SJSA1 (cell line): ENCODE measurements around a stretch of chr11.

- RAMPAGE, long total RNA = no peak
Measured at GRCh38 chr11:86740614-86741042, 59.7 kb upstream of the PRSS23 start.

DNA sequence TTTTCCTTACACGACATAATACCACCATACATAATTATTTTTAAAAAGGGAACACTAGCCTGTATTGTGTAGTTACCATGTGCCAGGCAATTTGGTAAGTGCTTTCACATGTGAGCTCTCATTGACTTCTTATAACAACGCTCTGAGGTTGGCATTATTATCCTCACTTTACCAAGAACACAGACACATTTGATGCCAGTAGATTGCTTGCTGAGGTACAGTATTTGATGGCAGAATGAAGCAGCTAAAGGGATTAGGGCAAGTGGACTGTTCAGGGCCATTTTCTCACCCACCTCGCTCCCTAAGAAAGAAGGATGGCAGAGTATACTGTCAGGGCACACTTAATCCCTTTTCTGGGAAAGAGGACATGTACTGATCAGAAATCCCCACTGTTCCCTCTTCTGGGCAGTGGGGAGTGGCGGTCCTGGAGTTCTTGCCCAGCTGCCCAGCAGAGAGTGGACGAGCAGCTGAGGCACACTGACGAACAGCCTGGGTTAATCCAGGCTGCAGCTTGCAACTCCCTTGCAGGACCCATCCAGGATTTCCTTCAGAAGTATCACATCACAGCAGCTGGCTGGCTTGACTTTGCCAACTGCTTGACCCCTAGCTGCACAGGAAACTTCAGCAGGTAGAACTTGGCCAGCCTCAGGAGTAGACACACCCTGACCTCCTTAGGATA, 27.6 kb upstream of the FZD4 start:
- RAMPAGE, long total RNA = no peak

GRCh38 chr11:87330275-87330918, 292.7 kb downstream of the TMEM135 start:
- RAMPAGE, long total RNA = no peak

DNA sequence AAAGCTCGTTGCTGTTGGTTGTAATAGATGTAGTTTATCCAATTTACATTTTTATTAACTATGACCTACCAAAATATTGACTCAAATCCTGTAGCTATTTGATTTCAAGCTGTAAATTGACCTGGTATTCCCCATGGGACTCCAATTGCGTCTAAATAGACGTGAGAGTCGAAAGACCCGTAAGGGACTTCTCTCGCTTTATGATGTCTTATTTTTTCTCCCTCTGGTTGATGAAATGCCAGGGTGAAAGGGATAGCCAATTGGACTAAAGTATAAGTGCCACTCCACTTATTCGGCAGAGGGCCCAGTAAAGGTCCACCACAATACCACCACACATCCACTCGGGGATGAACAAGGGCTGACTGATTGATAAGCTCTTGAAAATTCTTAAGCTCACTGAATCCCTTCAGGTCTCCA, 91.1 kb downstream of the SLC36A4 start:
- RAMPAGE, long total RNA = no peak

- RAMPAGE, long total RNA = no peak
Measured at GRCh38 chr11:93526439-93527235, 16.6 kb downstream of the SMCO4 start.

DNA sequence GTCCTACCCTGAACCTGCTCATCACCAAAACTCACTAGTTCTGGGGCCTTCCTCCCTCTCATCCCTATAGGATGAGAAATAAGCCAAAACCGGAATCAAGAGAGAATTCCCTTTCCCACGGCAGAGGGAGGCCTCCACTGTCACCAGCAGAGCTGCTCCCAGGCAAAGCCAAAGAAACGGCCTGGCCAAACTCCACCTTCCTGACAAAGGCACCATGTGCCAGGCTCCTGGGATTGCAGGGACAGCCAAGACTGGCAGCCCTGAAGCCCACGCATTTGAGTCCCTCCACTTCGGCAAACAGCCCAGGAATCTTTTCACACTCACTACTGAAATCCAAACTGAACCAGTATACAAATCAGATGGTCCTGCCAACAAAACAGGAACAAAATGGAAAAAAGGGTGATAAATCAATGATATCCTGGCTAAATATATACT, 6.1 kb downstream of the SMCO4 start:
- RAMPAGE, long total RNA = no peak

- RAMPAGE, long total RNA = no peak
Measured at GRCh38 chr11:93537750-93538329, 5.4 kb downstream of the SMCO4 start.

DNA sequence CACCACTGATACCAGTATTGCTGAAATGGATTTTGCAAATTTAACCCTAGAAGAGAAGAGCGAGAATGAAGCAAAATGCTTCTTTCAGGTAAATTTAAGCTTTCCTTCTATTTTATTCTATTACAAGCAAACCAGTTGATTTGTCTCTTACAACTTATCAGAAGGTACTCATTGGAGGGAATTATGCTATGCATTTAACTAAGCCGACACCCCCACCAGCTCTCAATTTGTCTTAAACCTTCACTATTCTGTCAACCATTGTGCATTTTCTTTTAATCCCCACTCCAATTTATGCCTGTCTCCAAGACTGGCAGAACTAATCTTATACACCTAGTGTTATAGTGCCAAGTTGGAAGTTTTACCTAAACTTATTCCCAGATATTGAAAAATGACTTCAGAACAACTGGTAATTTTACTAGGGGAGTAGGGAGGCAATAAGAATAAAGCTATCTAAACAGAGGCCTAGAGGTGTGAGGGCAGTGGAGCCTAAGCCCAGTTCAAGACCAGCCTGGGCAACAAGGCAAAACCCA, 12.5 kb downstream of the TAF1D start:
- RAMPAGE, long total RNA = no peak

- RAMPAGE, long total RNA = no peak
Measured at GRCh38 chr11:93736704-93737309, 4.5 kb downstream of the TAF1D start.

GRCh38 chr11:93737840-93738969, 3.1 kb downstream of the TAF1D start:
- RAMPAGE, long total RNA = no peak

- RAMPAGE, long total RNA = no peak
Measured at GRCh38 chr11:93747072-93747528, 5.6 kb downstream of the C11orf54 start.

DNA sequence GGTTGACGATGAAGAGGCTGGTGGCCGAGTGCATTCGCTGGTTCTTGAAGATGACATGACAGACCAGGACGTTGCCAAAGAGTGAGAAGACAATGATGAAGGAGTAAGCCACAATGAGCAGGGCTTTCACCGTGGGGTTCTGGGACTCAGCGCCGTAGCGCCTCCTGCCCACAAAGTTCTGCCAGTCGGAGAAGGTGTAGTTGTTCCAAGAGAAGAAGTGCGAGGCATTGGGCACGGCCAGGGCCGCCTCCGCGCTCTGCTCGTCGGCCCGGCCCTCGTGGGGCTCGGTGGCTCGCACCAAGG, 357 bp downstream of the GPR83 start:
- RAMPAGE, long total RNA = no peak

DNA sequence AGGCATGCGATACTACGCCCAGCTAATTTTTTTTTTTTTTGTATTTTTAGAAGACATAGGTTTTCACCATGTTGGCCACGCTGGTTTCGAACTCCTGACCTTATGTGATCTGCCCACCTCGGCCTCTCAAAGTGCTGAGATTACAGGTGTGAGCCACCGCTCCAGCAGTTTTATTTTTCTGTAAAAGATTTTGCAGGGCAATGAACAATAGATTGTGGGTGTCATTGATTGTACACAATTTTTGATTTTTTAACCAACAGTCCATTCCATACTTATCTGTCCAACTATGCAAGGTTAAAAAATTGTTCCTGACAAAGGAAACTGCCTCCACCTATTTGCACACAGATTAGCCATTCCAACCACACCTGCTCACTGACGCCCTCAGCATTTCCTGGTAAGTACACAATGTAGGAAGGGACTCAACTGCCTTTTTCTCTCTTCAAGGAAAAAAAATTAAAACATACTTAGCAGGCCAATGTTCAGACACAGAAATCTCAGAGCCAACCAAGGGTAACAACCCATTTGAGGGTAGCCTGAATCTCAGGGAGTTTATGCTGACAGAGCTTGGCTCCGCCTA, 4.4 kb upstream of the FUT4 start:
- RAMPAGE, long total RNA = no peak

GRCh38 chr11:94778367-94778985, 10.3 kb downstream of the AMOTL1 start:
- RAMPAGE, long total RNA = no peak

DNA sequence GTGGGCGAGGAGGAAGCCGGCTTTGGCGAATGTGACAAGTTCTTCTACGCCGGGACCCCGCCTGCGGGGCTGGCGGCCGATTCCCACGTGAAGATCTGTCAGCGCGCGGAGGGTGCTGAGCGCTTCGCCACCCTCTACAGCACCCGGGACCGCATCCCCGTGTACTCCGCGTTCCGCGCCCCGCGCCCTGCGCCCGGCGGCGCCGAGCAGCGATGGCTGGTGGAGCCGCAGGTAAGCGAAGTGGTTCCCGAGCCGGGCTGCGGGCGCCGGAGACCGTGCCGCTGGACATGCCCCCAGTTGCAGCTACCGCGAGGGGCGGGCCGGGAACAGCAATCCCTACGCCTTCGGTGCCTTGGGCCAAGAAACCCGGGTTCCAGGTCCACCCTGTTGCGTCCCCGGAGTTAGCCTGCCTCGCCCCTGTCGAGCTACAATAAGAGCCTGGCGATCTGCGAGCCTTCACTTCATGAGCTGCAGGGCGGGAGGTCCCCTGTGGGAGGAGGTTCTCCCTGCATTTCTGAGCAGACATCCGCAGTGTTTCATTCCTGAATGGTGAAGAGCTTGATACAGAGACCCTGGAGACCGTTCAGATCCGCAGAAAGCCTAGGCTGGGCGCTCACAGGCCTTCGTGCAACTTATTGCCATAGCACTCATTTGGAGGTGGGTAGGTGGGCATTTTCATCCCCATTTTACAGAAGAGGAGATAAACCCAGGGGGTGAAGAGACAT, 513 bp downstream of the ENDOD1 start:
- RAMPAGE, long total RNA = no peak

GRCh38 chr11:95108942-95109753, 19.5 kb downstream of the ENDOD1 start:
- RAMPAGE, long total RNA = no peak

GRCh38 chr11:95590060-95590423, 199.5 kb downstream of the FAM76B start:
- RAMPAGE, long total RNA = no peak

- RAMPAGE, long total RNA = no peak
Measured at GRCh38 chr11:95699571-95700330, 89.8 kb downstream of the FAM76B start.

GRCh38 chr11:95785957-95786741, 3.4 kb downstream of the FAM76B start:
- RAMPAGE, long total RNA = no peak

- RAMPAGE, long total RNA = no peak
Measured at GRCh38 chr11:95795564-95796100, 5.3 kb downstream of the CEP57 start.